Anterior vena cava (tissue), 1 donor: ENCODE data around the genes OR2H2 and TRIM31.

GRCh38 chr6:29584682-29585356, at the start of gene OR2H2:
Gene OR2H2, plus strand, starts transcription at chr6:29585121.
- PRO-cap: no peak

DNA sequence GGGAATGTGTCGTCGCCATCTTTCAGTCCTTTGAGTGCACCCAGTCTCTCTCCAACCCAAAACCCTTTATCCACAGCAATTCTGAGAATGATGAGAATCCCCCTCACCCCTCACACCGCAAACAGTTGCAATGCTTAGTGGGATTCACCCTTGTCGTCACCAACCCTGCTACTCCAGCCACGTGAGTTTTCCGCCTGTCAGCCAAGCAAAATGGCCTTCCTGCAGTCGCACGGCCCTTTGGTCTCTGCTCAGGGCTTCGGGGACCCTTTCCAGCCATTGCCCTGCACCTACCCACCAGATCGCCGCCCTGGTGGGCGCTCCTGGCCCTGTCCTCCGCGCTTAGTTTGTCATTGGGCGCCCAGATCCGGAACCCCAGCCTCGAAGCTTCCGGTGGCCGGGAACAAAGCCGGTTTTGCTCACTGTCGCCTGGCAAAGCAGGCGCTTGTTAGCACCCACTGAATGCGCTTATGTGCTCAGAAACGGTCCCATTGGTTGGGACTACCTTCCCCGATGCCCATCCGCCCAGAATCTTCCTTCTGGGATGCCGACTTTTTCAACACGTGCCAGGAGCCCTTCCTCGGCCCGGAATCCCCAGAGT, 585 bp downstream of the ZFP57 start:
- PRO-cap: no peak

- PRO-cap: unidirectional peak, plus-strand start at chr6:29850205
Measured at GRCh38 chr6:29850003-29850362, 22.4 kb downstream of the HLA-G start.

DNA sequence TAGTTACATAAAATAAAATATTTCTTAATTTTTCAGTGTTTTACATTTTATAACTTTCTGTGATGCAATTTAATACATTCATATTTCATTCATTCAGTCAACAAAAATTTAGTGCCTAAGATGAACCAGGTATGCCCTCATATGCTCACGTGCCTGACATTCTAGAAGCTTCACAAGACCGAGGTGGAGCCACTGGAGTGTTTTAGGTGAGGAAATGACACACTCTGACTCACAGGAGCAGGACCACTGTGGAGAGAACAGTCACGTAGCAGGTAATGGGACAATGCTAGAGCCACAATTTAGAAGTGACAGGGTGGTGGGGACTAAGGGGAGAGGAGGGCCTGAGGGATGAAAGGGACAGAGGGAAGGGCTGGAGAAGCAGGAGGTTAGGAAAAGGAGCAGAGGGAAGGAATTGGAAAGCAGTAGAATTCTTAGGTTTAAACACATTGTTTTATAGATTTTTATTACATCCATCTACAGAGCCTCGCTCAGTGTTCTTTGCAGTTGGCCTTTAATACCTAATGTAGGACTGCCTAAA, 17.6 kb upstream of the HLA-A start:
- PRO-cap: unidirectional peak, plus-strand start at position 360 of the sequence

- PRO-cap: no peak
Measured at GRCh38 chr6:29927988-29928487, 14.3 kb upstream of the HLA-A start.

DNA sequence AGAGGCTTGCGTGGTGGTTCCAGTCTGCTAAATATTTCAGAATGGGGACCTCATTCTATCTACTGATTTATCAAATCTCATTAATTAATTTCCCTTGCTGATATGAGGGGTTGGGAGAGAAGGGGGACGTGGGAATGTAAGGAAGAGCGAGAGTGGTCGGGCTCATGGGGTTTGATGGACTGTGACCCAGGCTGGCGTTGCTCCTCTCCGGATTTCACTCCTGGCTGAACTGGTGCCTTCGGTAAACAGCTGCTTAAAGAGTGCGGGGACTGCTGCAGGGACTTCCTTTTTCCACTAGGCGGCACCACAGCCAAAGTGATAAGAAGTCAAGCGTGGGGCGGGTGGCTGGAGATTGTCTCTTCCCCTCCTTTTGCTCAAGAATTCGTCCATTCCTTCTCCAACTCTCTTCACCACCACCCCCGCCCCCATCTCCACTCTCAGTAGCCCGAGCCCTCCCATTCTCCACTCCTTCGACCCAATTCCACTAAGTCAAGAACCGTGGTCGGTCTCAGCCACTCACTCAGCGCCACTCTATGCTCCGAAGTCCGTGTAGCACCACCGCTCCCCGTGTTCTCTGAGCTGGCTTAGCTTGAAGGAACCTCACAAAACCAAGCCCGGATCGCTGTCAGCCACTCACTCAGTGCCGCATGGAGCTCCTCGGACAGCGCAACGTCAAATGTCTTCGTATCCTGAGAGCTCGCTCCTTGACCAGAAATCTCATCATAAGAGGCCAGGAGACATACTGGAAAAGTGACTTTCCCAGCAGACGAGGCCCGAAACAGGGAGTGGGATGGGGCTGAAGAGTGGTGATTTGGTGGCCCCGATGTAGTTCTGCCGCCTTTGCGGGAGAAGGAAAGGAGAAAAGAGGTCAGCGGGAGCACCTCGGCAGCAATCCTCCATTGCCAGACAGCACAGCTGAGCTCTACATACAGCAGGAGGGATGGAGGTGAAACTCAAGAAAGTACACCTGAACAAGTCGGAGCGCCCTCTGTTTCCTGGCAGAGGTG, 9.6 kb downstream of the TRIM31 start:
- PRO-cap: bidirectional peak, plus-strand start at position 318 of the sequence, minus-strand start at position 231 of the sequence

DNA sequence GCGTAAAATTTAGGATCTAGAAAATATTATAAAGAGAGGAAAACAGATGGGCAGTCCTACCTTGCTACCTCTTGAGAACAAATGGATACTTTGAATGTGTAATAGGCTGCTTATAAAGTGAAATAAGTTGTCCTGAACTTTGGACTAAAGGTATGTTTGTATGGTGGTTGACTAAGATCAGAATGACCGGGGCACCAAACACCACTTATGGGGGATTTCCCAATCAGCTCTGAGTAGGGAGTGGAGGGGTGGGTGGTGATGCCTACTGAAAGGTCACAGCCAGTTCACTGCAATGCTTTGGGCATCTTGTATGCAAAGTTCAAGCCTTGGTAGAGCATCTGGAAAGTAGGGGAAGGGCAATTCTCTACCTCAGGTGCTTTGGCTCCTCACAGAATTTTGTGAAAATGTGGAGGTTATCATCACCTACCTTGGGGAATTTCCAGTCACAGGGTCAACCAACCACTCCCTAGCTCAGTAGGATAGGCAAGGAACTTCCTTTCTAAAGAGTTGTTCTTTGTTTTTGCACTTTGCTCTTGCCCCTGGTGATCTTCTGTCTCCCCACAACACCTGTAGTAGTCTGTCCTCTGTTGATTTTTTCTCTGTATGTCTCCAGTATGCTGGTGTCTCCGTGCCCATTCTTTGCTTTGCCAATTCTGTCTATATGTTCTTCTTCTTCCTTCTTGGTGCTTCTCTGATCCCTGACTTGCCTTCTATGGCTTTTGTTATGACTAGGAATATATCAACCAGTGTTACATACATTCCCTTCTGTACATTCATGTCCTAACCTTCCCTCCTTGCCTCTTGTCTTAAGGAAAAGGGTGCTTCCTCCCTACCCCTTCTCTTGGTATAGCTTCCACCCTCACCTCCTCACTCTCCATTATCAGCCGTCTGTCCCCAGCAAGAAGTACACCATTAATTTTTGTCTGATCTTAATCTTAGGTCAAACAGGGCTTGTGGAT, at the start of gene TRIM31:
Gene TRIM31, minus strand, starts transcription at position 87 of the 959 bp plus-strand sequence.
- PRO-cap: no peak

DNA sequence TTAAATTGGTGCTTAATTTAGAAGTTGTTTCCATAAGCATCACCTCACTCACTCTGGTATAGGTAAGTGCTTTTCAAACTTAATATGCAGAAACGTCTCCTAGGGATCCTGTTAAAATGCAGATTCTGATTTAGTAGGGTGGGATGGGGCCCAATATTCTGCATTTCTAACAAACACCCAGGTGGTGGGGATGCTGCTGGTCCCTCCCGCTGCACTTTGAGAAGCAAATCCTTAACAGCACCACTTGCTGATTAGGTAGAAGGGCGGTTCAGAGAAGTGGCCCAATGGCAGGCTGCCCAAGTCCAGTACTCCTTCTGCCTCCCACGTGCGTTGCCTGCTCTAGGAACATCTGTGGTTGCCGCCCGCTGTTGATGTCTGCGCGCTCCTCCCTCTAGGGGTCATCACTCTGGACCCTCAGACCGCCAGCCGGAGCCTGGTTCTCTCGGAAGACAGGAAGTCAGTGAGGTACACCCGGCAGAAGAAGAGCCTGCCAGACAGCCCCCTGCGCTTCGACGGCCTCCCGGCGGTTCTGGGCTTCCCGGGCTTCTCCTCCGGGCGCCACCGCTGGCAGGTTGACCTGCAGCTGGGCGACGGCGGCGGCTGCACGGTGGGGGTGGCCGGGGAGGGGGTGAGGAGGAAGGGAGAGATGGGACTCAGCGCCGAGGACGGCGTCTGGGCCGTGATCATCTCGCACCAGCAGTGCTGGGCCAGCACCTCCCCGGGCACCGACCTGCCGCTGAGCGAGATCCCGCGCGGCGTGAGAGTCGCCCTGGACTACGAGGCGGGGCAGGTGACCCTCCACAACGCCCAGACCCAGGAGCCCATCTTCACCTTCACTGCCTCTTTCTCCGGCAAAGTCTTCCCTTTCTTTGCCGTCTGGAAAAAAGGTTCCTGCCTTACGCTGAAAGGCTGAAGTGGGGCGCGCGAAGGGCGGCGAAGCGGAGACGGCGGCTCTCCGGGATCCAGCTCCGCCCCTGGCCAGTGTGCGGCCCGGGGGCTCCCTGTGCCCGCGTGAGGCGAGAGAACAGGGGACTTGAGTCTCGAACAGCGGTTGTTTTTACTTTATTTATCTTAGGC, 8.4 kb downstream of the TRIM15 start:
- PRO-cap: no peak

GRCh38 chr6:30219257-30219648, 6.0 kb upstream of the TRIM26 start:
- PRO-cap: no peak

GRCh38 chr6:30289898-30290590, 36.7 kb upstream of the TRIM39 start:
- PRO-cap: no peak

DNA sequence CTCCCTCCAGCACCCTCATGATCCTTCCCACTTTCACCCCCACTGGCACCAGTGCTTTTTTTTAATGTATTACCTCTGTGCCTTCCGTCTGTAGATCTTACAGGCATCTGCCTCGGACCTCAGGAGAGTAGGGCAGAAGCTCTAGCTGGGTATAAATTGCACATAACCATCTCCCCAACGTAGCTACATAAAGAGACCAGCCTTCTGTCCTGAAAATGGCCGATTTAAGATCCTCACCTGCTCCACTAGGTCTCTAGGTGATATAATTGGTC, 330 bp upstream of the RPP21 start:
- PRO-cap: no peak

DNA sequence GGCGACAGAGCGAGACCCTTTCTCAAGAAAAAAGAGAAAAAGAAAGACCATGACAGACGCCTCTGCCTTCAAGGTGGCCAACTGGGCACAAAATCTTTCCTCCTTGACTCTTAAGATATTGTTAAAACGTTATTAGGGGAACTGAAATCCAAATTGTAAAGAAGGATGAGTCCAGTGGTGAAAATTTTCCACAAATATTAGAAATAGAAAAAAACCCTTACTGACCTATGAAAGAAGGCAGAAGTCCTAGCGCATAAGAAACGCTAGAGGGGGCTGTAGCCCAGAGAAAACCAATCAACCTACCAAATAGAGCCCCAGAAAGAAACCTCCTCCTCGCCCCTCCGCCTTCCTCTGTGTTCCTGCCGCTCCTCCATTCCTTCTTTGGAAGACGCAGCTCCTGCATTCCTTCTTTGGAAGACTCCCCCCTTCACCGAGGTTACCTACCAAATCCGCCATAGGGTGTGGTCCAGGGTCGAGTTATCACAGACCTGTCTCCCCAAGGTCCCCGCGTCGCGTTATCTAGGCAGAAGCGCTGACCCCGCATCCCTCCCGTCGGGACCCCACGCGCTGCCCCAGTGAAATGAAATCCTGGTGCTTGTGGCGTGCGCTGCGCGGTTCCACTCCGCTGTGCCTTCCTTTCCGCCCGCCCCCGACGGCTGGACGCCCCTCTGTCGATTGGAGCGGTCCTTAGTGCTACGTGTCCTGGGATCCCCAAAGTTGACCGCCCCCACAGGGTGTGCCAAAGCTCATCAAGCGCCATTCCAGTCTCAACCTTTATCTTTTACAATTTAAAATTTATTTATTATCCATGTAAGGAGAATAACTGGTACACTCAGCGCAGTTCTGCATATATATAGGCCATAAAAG, 12.8 kb downstream of the RPP21 start:
- PRO-cap: no peak

DNA sequence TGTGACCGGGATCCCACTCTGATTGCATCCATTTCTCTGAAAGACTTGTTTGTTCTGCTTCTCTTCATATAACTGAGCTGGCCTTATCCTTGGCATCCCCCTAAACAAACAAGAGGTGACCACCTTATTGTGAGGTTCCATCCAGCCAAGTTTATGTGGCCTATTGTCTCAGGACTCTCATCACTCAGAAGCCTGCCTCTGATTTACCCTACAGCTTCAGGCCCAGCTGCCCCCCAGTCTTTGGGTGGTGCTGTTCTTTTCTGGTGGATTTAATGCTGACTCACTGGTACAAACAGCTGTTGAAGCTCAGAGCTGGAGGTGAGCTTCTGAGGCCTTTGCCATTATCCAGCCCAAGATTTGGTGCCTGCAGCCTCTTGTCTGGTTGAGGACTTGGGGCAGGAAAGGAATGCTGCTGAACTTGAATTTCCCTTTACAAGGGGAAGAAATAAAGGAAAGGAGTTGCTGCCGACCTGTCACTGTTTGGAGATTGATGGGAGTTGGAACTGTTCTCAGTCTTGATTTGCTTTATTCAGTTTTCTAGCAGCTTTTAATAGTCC, 19.7 kb downstream of the ABCF1 start:
- PRO-cap: no peak

DNA sequence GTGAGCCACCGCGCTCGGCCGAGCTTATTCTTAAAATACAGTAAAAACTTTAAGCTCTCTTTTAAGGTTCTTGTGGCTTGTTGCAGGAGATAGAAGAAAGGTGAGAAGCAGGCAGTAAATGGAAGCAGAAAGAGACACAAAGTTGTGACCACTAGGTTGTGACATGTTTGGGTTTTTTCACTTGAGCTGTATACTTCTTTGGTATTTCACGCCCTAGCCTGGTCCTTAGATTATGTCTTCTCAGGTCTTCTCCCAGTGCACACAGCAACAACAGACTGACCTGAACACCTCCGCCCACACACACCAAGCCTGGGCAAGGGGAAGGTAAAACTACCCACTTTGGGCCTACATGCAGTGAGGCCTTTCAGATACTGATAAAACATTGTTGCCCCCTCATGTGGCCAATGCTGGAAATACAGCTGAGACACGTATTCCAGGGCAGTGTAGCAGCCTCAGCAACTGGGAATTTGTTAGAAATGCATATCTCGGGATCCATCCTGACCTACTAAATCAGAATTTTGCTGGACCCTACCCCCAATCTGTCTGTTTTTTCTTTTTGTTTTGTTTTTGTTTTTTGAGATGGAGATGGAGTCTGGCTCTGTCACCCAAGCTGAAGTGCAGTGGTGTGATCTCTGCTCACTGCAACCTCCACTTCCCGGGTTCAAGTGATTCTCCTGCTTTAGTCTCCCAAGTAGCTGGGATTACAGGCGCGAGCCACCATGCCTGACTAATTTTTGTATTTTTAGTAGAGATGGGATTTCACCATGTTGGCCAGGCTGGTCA, 19.7 kb downstream of the PPP1R10 start:
- PRO-cap: no peak

DNA sequence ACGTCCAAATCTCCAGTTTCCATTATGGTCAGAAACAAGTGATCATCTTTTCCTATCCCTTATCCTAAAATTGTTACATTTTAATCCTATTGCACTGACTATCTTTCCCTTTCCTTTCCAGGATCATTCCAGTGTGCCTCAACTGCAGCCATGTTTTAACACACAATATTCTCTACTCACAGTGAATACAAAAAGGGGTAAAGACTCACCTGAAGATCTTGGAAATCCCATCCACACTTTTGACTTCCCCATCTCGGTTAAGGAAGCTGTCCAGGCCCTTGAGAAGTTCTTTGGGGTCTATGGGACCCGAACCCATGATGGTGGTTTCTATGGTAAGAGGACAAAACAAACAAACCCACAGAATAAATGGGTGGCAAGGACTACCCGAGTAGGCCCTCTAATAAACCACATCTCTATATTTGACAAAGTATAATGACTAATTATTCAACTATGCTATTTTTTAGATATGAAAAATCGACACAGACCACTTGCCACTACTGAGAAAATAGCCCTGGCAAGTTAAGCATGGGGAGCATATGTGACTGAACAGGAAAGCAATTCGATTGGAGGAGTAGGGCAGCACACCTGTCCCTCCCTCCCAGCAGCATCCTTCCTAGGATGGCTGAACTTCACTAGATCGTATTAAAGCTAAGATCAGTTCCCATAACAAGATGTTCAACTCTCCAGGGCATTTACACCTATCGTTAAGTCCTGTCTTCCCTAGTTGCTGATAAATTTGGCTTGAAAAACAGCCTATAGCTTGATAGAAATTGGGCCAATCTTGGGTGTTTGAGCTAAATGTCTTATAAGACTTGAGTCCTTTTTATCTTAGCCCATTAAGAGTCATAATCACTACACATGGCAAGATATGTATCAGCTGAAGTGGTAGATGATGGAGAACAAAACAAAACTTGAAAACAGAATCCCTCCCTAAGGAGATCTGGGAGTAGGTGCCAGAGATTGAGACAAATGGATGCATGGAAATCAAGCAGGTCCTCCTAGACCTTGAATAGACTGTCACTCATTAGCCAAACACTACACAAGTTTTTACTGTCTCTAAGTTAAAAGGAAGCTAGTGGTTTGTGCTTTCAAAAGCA, 7.1 kb downstream of the PPP1R10 start:
- PRO-cap: no peak

DNA sequence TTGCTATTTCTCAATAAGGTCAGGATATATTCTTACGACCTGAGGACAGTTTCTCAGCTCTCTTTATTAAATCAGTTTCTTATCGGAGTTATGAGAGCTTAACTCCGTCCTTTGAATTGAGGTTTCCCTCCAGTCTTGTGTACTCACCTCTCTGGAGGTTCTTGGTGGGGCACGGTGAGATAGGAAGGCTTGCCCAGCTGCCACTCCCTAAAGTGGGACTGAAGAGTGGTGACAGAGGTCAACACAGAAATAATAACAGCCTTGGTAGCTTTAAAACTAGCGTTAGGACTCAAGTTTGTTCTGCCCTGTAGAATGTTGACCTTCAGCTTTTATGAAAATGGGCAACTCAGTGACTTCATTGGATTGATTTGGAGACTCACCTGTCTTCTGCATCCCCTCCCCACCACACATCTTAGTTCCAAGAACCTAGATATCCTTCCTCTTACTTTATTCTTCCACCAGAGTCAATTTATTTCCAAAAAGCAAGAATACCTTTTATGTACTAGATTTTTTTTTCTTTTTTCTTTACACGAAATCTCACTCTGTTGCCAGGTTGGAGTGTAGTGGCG, 855 bp downstream of the MRPS18B start:
- PRO-cap: no peak

- PRO-cap: no peak
Measured at GRCh38 chr6:30688581-30689110, 2.1 kb downstream of the NRM start.

DNA sequence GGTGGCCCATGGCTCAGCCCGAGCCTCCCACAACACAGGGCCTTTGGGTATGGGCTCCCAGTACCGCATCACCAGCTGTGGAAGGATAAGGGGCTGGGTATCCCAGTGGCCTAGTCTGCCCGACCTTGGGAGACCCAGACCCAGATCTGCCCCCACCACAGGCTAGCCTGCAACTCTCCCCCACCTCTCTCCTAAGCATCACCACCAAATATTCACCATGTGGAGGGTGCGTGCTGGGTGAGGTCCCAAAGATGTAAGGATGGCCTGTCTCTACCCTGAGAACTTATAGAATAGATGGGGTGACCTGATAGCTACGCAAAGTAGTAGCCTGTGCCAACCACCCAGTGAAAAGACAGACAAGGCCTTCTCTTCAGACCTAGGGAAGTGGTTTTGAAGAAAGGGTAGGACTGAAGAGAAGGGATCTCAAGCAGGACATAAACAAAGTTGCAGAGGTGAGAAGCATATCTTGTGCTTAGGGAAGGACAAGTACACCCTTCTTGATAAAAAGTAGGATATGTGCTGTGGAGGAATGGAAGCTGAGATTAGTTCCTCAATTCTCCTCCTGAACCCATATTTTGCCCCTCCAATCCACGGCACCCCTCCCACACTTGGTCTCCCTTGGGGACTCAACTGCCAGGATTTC, 1.3 kb downstream of the NRM start:
- PRO-cap: no peak

GRCh38 chr6:30724022-30724596, 4.0 kb downstream of the TUBB start:
- PRO-cap: no peak

GRCh38 chr6:30740376-30740638, 2.2 kb downstream of the FLOT1 start:
- PRO-cap: no peak